Neural crest cell (in vitro differentiated cells): ENCODE measurements around the gene FOXRED2.

DNA sequence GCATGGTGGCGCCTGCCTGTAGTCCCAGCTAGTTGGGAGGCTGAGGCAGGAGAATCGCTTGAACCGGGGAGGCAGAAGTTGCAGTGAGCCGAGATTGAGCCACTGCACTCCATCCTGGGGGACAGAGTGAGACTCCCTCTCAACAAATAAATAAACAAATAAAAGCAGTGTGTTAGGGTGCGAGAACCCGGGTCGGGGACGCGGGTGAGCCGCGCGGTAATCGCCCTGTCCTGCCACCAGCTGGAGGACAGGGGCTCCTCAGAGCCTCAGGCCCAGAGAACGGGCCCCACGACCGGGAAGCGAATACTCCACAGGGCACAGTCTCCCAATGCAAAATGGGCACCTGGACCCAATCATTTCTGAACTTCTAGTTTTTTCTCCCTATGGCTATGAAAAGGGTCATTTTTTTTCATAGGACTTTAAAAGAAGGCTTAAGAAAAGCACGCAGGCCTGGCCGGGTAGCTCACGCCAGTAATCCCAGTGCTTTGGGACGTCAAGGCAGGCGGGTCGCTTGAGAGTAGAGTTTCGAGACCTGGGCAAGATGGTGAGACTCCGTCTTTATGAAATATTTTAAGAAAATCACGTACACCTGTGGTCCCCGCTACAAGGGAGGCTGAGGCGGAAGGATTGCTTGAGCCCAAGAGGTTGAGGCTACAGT, 710 bp upstream of the MCM5 start:
- PRO-cap: unidirectional peak, plus-strand start at position 269 of the sequence

DNA sequence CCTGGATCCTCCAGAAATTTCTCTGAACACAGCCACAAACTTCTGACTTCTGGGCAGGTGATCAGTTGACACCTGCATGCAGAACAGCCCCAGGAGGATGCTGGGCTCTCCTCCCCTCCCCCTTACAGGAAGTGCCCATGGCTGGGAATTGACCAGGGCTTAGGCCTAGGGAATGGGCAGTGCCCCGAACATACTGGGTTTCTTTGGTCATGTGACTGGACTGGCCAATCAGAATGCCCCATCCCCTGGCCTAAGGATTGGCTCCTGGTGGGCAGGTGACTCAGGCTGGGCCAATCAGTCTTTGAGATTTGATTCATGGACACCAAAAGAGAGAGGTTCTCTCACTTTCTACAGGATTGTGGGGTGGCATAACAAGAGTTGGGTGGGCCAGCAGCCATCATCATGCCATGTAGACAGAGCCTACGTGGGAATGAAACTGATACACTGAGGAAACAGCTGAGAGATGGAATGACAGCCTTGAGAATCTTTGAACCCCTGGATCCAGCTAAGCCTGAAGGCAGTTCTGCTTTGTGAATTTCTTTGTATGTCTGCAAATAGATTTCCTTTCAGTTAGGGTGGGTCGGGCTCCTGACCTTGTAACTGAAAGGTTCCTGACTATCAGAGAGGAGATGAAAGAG, 37.2 kb downstream of the MCM5 start:
- PRO-cap: no peak

DNA sequence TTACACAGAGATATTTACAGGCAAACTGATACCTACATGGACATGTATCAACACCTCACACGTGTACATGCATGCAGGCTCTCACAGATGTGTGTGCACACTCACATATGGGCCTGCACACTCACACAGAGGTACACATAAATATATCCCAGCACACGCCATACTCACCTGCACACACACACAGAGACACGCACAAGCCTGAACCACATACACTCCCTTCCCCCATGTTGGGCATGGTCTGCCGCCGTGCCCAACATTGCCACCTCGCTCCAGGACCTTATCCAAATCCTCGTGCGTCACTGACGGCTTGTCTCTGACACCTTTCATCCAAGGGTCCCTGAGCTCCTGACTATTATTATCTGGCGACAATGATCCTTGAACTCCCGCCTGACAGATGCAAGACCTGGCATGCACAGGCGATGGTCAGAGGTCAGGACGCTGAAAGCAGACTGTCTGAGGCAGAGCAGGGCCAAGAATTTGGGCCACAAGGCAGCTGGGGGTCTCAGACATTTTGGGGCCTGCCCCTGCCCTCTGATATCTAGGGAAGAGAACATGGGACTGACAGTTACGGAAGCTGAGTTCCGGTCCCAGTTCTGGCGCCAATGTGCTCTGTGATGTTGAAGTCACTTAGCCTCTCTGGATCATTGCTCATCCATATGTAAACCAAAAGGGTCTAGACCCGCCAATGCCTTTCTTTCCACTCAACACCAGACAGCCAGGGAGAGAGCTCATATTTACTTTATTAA, 4.2 kb downstream of the MB start:
- PRO-cap: no peak

DNA sequence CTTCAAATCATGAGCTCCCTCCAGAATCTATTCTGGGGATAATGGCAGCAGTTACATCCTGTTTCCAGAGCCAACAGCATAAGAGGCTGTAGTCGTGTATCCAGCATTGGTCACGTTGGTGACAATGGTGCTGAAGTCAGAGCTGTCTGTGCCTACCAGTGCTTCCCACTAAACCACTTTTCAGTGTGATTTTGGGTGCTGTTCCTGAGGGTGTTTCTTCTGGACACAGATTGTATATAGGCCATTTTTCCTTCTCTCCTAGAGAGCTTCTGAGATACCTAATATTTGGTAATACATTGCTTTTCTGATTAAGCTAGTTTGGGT, 33.2 kb upstream of the APOL5 start:
- PRO-cap: no peak

DNA sequence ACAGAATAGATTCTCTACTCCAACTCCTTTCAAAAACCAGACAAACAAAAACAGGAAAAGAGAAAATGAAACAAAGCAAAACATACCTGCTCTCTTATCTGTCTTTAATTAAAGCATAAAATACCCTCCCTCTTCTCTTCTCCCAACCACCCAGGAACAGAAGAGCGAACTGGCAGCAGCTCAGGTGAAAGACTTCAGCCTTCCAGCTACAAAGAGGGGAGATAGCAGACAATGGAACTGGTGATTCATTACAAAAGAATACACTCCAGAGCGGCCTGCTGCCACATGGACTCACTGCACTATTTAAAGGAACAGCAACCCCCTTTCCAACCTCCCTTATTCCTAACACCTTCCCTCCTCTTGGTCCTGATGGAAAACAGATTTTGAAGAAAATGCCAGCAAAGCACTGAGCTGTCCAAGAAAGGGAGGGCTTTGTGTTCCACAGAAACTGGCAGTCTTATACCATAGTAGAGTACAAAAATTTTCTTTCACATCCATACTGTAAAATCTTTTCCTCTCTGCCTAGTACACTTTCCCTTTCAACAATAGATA, 118.6 kb downstream of the APOL5 start:
- PRO-cap: unidirectional peak, minus-strand start at position 223 of the sequence

GRCh38 chr22:35893861-35894254, 134.8 kb downstream of the RBFOX2 start:
- PRO-cap: no peak

DNA sequence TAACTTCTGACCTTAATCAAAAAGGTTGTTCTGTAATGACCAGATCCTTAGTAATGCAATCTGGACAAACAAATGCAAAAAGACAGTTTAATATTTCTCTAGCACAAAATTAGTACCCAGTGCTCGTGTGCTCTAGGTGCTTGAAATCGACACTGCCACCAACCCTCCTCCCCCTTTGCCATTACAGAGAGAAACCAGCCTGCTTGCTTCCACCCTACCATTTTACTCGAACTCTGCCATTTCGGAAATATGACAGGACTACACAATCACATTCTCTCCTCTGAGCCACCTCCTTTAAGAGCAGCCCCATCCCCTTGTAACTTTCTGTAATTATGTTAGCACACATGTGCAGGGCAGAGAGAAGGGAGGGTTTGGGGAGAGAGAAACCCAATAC, 113.8 kb downstream of the RBFOX2 start:
- PRO-cap: no peak

DNA sequence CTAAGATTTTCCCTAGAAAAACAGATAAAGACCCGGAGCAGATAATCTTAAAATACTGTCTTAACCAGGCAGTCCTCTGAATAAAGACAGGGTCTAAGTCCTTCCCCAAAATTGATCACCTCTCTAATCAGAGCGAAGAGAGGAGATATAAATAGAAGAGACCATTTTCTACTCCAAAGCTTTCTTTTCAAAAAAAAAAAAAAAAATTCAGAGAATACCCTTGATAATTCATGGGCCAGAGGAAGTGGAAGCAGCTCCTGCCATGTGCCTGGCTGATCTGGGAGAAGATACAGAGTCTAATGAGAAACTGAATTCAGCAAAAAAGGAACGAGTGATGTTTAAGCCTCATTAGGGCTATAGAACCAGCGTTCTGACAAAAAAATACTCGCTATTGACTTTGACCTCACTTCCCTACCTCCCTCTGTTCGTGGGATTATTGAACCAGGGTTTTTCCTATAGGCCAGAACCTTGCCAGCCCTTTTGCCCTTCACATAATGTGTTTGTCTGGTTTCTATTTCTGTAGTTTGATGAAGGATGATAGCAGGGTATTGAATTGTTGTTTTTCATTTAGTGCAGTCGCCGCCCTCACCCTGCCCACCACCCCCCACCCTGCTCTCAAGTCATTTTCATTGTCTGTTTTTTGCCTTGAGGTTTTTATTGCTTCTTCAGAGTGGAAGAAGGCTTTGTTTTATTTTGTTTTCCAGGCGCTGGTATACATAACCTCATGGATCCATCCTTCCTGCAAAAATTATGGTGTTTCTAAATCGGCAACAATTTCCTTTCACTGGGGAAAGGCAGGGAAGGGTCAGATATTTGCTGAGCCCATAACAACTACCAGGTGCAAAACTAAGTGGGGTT, 7.6 kb upstream of the RBFOX2 start:
- PRO-cap: no peak

GRCh38 chr22:36263435-36263652, 10.4 kb downstream of the APOL1 start:
- PRO-cap: no peak

- PRO-cap: no peak
Observed at GRCh38 chr22:36317489-36318232, 64.7 kb downstream of the APOL1 start.

DNA sequence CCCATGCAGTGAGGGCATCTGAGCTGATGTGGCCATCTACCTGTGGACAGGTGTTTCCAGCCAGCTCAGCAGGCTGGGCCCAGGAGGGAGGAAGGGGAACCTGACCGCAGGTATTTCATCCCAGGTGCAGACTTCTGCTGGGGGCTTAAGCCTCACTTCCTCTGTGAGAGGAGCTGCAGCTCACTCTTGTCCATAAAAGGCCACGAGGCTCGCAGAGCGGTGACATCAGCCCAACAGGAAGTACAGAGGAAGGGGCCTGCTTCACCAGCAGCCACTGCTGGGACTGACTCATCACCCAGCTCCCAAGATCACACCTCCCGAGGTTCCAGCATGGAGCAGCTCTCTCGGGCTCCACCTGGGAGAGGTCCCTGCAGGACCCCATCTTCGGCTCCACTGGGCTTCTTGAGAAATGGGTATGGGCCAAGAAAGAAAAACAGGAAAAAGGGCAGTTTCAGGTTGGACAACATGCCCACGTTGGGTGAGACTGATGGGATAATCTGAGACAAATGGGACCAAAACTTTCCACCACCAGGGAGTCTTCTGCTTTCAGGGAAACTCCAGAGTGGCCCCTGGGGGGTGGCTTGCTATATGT, 56.3 kb downstream of the MYH9 start:
- PRO-cap: bidirectional peak, plus-strand start at position 311 of the sequence, minus-strand start at position 188 of the sequence

DNA sequence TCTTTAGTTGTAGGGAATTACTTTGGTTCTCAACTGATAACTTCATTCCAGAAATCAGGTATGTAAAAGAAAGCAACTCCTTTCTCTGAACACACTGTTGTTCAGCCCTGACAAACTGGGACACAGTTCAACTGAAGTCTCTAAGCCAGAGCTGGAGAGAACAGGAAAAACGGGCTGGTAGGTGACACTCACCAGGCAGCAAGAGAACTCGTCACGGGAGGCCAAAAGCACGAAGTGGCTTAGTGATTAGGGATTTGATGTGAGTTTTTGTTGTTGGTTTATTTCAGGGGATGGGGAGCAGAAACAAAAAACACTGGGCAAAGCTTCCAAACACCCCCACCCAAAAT, 54.1 kb downstream of the MYH9 start:
- PRO-cap: no peak

DNA sequence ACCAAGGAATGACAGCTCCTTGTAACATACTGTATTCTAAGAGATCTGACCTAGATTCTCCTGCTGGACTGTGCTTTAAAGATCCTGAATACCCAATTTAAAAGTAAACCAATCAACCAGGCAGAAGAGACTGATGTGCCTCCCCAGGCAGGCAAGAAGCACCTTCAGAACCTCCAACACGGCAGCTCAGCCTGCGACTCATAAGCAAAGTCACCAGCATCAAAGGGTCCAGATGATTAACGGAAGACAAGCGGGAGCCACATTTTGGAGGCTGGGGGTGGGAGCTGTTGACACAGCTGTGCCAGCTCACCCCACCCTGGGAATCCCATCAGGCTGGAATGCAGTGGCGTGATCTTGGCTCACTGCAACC, 30.0 kb downstream of the MYH9 start:
- PRO-cap: no peak

- PRO-cap: no peak
Observed at GRCh38 chr22:36360837-36361327, 26.9 kb downstream of the MYH9 start.

DNA sequence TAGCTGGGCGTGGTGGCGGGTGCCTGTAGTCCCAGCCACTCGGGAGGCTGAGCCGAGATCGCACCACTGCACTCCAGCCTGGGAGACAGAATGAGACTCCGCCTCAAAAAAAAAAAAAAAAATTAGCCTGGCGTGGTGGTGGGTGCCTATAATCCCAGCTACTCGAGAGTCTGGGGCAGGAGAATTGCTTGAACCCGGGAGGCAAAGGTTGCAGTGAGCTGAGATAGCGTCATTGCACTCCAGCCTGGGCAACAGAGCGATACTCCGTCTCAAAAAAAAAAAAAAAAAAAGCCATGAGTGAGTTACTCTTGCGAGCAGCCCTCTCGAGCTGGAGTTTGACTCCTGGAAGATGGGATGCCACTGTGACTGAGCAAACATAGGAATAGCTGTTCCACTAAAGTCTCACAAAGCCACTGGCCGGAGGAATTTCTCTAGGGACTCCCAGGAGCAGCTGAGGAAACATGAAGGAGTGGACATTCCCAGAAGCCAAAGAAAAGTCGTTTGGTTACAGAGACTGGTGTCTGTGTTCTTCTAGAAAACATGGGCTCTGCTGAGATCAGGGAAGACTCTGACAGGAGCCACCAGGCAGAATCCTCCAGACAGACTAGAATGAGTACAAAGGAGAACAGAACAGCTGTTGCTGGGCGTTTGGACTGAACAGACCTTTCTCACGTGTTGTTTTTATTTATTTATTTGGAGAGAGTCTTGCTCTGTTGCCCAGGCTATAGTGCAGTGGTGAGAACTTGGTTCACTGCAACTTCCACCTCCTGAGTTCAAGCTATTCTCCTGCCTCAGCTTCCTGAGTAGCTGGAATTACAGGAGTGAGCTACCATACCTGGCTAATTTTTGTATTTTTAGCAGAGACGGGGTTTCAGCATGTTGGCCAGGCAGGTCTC, 32.4 kb upstream of the MYH9 start:
- PRO-cap: no peak

GRCh38 chr22:36432469-36432882, 44.7 kb upstream of the MYH9 start:
- PRO-cap: no peak

GRCh38 chr22:36445232-36445825, 36.1 kb downstream of the TXN2 start:
- PRO-cap: no peak

DNA sequence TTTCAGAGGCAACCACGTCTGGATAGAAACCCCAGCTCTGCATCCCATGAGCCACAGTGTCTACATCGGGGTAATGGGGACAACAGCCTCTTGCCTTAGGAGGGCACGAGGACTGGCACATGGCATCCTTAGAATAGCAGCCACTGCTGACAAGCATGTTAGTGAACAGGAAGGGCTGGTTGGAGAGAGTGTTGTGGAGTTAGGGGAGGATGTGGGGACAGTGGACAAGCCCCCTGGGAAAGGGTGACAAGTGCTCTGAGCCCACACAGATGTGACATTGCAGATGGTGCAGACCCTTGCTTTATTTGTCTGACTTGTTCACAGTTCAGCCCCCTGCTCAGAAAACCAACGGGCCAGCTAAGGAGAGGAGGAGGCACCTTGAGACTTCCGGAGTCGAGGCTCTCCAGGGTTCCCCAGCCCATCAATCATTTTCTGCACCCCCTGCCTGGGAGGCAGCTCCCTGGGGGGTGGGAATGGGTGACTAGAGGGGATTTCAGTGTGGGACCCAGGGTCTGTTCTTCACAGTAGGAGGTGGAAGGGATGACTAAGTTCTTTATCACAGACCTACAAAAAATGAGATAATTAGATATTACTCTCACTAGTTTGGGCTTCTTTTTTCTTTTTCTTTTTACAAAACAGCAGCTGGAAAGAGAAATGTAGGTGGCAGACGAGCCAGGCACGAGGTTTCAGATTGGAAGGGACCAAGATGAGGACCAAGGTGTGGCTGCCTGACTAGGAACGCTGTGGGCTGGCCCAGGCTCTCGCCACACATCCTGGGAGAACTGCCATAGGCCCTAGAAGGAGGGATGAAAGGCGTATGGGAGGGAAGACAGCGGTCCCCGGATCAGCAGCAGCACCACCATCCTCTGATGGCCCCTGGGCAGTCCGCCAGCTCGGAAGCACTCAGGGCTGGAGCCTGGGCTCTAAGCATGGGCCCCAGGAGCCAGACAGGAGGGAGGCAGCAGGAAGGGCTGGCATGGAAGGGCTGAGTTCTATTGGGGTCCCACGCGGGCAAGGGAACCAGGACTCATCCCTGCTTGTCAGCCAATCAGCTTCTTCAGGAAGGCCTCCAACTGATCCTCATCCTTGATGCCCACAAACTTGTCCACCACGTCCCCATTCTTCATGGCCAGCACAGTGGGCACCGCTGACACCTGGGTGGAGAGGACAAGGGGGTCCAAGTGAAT, 14.3 kb downstream of the TXN2 start:
- PRO-cap: no peak

DNA sequence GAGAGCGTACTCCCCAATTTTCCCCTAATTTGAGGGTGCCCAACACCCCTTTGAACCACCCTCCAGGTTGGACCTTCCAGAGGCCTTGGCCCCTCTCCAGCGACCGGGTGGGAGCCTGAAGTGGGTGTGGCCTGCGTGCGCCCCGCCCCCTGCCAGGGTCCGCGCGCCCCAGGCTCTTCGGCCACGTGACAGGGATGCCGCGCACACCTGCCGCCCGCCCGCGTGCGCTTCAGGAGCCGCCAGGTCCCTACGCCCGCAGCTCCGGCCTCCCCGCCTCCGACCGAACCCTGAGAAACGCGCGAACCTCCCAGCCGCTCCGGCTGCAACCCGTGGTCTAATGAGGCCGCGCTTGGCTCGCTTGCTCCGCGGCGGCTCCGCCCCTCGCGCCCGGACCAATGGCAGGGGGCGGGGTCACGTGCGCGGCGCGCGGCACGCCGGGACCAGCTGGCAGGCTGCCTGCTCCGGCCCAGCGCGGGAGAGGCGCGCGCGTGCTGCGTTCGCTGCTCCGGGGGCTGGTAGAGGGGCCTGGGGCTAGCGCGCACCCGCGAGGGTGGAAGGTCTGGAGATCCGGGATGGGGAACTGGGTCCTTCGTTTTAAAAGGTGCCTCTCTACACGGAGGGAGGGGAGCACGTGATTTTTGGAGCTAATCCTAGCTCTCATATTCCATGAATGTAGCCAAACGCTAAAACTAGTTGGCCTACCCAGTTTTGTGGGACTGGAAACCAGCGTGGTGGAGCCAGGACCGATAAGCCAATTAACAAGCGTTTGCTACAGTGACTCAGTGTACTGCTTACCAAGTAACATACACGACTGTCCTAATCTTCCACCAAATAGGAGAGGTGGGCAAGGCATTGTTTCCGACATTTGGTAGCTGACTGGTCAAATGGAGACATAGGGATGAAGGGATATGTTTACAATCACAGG, at the start of gene FOXRED2:
Gene FOXRED2 (minus strand): TSS at position 336 of the 925 bp plus-strand sequence.
- PRO-cap: bidirectional peak, plus-strand start at position 499 of the sequence, minus-strand start at position 339 of the sequence

GRCh38 chr22:36541674-36542408, 12.9 kb upstream of the EIF3D start:
- PRO-cap: no peak